AG08470 (cell line): ENCODE results near the gene YTHDF2.

- RRBS: no CpG with 5 or more reads among the region's 3 CpGs
Observed at GRCh38 chr1:28447689-28447968, 58.2 kb upstream of the RCC1 start.

DNA sequence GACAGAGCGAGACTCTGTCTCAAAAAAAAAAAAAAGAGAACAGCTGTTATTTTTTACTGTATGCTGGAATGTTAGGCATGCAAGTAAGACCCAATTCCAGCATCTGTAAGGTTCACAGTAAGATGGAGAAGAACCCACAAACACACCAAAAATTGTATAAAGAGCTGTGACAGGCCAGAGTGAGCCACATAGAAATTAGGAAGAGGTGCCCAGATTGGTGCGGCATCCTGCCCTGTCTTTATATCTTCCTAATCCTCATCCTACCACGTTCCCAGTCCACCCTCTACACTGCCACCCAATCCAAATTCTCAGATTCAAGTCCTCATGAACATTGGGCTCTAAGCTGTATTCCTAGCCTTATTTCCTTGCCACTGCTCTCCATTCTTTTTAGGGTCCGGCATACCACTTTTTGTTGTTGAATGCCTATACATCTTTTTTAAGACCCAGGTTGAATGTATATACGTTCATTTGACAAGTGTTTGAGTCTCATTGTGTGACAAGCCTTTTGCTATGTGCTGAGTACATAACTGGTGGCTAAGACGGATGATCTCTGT lies 1.2 kb upstream of the TAF12 start:
- RRBS: no CpG with 5 or more reads among the region's 6 CpGs

- RRBS: no CpG with 5 or more reads among the region's 4 CpGs
Observed at GRCh38 chr1:28655900-28656269, 12.7 kb upstream of the GMEB1 start.

GRCh38 chr1:28736014-28737250 lies at the start of gene YTHDF2:
TSS of gene YTHDF2 (plus strand) at chr1:28736940.
- RRBS: 3% methylated on average over 18 of the region's 99 CpGs

GRCh38 chr1:28746318-28746582 lies 9.5 kb downstream of the YTHDF2 start:
- RRBS: no CpG with 5 or more reads among the region's 4 CpGs

- RRBS: 3% methylated on average over 20 of the region's 69 CpGs
Observed at GRCh38 chr1:28887319-28888685, 26.6 kb upstream of the EPB41 start.

DNA sequence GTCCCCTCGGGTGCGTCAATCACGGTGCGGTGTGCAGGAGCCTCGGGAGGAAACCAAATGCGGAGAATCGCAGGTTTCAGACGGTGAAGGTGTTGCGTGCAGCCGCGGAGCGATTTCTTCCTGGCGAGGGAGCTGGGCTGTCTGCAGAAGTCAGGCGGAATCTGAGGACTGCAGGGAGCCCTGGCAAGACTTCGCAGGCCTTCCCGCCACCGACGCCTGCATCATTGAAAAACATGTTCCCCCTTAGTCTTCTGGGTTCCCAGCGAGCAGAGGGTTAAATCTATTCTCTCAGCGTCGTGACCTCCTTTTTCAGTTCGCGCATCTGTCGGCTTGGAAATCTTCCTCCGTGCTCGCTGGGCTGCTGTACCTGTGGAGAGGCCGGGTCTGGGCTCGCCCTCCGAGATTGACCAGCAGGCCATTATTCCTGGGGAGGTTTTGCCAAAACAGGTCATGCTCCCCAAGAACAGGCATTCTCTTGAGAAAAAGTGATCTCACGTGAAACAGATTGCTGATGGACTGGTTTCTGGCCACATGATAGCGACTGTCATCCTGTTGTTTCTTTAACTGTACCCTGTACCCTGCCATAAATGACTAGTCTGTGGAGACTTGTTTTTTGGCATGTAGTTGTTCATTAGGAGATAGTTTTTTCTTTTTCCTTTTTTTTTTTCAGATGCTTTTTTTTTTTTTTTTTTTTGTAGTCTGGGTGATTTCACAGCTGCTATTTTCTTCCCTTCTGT lies 857 bp downstream of the EPB41 start:
- RRBS: no CpG with 5 or more reads among the region's 31 CpGs

GRCh38 chr1:28965491-28965933 lies 51.1 kb downstream of the EPB41 start:
- RRBS: no CpG with 5 or more reads among the region's 3 CpGs

DNA sequence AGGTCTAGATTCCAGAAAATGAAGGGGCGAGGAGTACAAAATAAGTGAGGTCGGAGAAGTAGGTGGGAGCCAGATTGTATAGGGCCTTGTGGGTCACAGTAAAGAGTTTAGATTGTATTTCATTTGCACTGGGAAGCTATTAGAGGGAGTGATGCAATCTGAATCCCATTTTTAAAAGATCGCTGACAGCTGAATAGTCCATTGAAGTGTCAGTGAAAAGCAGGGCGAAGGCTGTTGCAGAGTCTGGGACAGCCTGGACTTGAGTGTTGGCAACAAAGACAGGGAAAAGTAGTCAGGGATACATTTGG lies 80.2 kb downstream of the TMEM200B start:
- RRBS: no CpG with 5 or more reads among the region's 4 CpGs

DNA sequence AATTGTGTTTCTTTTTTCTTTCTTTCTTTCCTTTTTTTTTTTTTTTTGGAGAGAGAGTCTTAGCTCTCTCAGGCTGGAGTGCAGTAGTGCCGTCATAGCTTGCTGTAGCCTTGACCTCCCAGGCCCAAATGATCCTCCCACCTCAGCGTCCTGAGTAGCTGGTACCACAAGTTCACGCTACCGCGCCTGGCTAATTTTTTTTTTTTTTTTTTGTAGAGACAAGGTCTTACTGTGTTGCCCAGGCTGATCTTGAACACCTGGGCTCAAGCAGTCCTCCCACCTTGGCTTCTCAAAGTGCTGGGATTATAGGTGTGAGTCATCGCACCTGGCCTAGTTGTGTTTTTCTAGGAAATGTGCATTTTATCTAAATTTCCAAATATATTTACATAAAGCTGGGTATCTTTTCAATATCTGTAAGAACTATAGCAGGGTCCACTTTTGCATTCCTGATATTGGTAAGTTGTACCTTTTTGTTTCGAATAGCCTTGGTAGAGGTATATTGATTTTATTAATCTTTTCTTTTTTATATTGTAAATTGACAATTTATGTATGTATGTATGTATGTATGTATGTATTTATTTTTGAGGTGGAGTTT lies 76.4 kb downstream of the TMEM200B start:
- RRBS: no CpG with 5 or more reads among the region's 7 CpGs

- RRBS: 4% methylated on average over 64 of the region's 92 CpGs
Observed at GRCh38 chr1:29121741-29122595, 1.7 kb downstream of the TMEM200B start.

DNA sequence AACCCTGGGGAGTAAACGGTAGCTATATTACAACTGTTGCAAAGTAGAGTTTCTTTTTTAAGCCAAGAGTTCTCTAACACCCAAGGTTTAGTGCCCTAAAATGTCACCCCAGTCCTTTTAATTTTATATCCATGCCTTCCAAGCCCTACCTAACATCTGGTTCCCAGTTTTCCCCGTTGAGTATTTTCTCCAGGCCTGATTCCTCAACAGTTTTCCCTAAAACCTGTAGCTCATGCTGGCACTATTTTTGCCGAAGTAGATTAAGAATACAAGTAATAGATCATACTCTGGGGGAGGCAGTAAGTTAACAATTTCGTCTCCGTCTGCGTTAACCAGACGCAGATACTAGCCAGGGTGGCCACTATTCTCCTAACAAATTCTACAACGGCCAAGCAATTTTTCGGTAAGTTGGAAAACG lies 1.1 kb downstream of the SRSF4 start:
- RRBS: no CpG with 5 or more reads among the region's 10 CpGs

- RRBS: 1% methylated on average over 47 of the region's 92 CpGs
Observed at GRCh38 chr1:29237123-29237886, 983 bp downstream of the PTPRU start.

GRCh38 chr1:29349845-29350450 lies 113.6 kb downstream of the PTPRU start:
- RRBS: no CpG with 5 or more reads among the region's 22 CpGs

DNA sequence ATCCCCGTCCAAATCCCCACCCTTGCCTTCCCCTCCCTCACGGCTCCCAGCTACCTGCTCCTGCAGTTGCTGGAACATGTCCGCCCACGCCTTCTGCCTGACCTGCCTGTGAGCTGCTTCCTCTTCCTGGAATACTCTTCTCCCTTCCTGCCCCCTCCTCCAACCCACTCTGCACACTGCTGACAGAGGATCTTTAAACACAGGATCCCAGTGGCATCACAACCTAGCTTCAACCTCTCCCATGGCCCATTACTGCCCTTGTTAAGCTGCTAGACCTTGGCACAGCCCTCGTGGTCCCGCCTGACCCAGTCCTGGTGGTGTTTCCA lies 118.3 kb downstream of the PTPRU start:
- RRBS: no CpG with 5 or more reads among the region's 6 CpGs

DNA sequence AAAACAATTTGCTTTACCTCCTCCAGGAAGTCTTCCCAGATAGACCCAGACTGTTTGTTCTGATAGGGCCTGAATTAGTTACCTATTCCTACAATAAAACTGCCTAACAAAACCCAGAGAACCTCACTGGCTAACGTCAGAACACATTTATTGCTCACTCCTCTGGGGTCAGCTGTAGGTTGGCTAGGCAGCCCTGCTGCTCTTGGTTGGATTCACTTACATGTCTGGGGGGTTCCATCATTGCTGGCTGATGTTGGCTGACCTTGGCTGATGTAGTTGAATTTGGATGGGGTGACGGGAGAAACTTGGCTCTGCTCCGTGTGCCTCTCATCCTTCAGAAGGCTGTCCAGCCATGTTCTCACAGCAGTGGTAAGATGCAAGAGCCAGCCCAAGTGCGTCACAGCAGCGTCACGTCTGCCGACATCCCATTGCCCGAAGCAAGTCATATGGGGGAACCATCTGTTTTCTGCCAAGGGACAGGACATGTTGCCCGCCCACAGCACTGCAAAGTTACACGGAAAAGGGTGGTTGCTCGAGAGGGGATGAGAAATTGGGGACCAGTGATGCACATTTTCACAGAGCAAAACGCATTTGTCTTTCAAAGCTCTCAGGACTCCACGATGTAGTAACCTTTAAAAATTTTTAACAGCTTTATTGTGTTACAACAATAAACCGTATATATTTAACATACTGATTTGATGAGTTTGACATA lies 613.5 kb downstream of the MATN1 start:
- RRBS: no CpG with 5 or more reads among the region's 14 CpGs

- RRBS: 2% methylated on average over 26 of the region's 88 CpGs
Observed at GRCh38 chr1:30718518-30719604, 4.5 kb downstream of the MATN1 start.

DNA sequence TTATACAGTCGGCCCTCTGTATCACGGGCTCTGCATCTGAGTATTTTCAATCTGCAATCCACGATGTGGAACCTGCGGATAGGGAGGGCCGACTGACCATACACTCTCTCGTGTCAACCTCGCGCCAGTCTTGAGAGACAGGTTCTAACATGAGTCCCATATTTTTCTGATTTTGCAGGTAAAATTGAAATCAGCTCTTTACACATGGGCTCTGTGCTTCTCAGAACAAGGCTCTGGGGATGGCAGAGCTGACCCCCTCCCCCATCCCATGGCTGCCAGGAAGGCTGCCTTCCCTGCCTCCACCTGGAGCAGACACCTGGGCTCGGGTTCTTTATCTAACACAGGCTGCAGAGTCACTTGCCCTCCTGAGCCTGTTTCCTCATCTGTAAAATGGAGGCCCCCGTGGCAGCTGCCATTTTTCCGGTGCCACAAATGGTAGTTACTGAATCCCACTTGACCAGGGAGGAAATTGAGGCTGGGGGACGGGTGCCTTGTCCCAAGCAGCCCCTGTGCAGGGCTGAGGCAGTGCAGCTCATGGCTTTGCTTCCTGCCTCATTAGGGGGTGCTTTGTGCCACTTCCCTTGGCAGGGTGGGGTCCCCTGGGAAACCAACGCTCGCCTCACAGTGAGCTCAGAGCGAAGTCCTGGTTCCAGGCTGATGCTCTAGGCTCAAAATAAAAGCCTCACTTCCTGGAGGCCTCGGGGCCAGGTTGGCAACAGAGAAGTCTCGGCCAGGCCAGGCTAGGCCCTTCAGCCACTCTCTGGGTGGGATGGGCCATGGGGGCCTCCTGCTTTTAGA lies 7.0 kb downstream of the LAPTM5 start:
- RRBS: no CpG with 5 or more reads among the region's 17 CpGs

GRCh38 chr1:30761215-30762155 lies 3.9 kb upstream of the LAPTM5 start:
- RRBS: no CpG with 5 or more reads among the region's 11 CpGs